Skeletal muscle satellite cell (primary cell): ENCODE results near the genes RERG, STRAP, MGST1 and PIK3C2G.

GRCh38 chr12:14652445-14652708 is 44.0 kb downstream of the GUCY2C start:
- CAGE, long polyA plus RNA: no peak

DNA sequence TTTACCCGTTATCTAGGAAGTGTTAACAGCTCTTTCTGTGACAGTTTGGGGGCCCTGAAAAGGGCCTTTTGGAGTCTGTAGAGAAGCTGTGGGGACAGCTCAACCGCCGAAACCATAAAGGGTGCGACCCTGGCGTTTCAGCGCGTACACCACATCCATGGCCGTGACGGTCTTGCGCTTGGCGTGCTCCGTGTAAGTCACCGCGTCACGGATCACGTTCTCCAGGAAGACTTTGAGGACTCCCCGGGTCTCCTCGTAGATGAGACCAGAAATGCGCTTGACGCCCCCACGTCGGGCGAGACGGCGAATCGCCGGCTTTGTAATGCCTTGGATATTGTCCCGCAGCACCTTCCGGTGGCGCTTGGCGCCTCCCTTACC is 268 bp downstream of the H4C16 start:
- CAGE, long polyA plus RNA: no peak

- CAGE, long polyA plus RNA: no peak
These were observed 25.2 kb upstream of the MGP start for GRCh38 chr12:14910600-14911489.

DNA sequence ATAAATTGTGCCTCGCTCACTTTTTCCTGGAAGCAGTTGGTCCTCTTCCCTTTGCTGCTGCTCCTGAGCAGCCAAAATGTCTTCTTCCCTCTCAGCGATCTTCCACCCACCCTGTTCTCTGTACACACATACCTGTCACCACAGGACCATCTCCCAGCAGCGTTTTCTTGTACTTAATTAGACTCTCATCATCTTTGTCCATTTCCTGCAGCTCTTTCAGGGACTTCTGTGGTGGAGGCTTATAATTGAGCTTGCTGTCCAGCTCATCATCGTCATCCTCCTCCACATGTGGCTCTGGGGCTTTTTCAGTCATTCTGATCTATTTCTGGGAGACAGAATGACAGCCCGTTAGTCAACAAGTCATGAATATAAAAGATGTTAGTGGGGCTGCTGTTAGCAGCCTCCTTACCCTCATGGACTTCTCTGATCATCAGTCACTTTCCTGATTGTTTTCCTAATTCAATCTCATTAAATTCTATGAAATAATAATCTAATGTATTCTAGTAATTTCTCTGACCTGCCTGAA is 10.9 kb downstream of the ARHGDIB start:
- CAGE, long polyA plus RNA: no peak

- CAGE, long polyA plus RNA: no peak
These were observed 63.8 kb downstream of the RERG start for GRCh38 chr12:15157199-15158096.

DNA sequence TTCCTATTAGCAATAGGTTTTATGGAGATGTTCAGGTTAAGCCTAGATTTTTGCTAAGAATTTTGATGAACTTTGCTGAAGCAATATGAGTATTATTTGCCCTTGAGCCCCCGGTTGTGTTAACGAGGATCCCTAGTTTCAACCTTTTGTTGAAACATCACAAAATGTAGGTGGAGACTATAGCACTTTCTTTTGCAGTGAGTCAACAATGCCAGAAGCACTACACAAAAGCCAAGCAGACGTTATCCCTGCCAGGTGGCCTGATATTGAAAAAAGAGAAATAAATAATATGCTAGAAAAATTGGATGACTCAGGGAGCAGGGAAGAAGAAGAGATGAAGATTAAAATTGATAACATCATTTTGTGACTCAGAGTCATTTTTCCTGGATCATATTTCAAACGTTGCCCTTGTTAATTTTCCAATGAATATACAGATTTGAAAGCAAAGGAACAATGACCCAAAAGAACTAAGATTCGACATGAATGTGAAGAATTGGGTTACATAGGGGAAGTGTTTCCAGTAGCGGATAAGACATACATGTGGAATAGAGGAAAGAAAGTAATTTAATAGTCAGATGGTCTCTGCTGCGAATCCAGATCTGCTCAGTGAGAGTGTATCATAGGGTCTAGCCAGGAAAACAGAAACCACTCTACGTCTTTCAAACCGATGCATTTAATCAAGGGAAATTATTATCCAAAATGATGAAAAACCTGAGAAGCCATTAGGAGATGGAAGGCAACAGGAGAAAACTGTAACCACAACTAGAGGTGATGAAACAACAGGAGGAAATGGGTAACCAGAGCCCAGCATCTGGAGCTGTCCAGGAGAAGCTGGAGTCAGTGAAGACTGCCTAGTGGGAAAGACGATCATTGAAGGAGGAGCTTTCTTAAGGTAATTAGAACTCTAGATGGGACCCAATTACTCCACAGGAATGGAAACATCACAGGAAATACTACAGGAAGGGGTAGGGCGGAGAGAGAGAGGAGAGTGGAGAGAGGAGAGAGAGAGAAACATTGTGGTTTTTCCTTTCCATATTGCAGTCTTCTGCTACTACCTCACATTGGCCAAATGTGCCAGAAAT is 57.9 kb downstream of the RERG start:
- CAGE, long polyA plus RNA: no peak

GRCh38 chr12:15220779-15221780 is at the start of gene RERG:
Gene RERG, minus strand, starts transcription at chr12:15221417.
- CAGE, long polyA plus RNA: no peak

- CAGE, long polyA plus RNA: no peak
These were observed 226.9 kb downstream of the EPS8 start for GRCh38 chr12:15562172-15562893.

- CAGE, long polyA plus RNA: no peak
These were observed 170.3 kb downstream of the EPS8 start for GRCh38 chr12:15618982-15619181.

DNA sequence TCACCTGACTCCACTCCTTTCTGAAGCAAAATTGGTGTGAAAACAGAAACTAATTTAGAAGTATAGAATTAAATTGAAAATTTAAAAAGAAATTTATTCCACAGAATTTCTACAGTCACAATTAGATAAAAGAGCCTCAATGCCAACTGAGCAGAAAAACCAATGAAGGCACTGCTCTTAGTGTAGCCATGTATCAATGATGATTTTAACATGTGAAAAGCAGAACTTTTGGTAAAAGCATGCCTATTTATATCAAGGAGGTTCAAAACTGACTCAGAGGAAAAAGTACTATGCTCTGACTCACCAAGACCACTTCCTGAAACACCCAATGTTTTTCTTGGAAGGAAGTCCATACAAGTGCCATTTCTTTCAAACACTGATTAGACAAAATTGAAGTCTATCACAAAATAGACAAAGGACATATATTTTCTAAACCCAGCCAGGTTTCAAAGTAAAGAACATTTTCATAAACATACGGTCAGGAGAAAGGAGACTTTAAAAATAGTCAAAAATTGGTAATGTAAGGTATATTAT is 88.7 kb downstream of the EPS8 start:
- CAGE, long polyA plus RNA: no peak

GRCh38 chr12:15732392-15732992 is 56.7 kb downstream of the EPS8 start:
- CAGE, long polyA plus RNA: no peak

DNA sequence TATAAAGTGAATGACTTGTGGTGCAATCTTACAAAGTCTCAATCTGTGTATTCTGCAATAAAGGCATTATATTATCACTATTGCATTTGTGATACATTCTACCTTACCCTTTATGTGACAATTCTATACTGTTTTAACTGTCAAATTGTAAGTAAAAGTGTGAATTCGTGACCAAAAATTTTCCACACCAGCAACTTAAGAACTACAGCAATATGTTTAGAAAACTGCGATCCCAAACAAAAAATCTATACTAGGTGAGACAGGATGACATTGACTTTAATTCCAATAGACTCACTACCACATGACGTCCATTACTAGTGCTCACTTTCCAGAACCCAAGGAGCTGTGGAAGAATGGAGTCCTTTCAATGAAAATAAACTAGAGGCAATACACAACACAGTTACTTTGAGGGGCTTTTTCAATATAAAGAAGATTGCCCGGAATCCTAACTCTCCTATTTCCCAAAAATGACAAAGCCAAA is 1.5 kb downstream of the EPS8 start:
- CAGE, long polyA plus RNA: no peak

GRCh38 chr12:15882188-15883043 is at the start of gene STRAP:
Gene STRAP, plus strand, starts transcription at chr12:15882387.
- CAGE, long polyA plus RNA: start-site peak on the plus strand at chr12:15882393-15882681, 2,155 and 1,899 reads in 2 replicates

GRCh38 chr12:15883044-15883875 is 1.1 kb downstream of the STRAP start:
- CAGE, long polyA plus RNA: start-site peak on the plus strand at chr12:15883561-15883621, 172 and 130 reads in 2 replicates

- CAGE, long polyA plus RNA: no peak
These were observed 3.6 kb upstream of the SLC15A5 start for GRCh38 chr12:16281032-16281575.

DNA sequence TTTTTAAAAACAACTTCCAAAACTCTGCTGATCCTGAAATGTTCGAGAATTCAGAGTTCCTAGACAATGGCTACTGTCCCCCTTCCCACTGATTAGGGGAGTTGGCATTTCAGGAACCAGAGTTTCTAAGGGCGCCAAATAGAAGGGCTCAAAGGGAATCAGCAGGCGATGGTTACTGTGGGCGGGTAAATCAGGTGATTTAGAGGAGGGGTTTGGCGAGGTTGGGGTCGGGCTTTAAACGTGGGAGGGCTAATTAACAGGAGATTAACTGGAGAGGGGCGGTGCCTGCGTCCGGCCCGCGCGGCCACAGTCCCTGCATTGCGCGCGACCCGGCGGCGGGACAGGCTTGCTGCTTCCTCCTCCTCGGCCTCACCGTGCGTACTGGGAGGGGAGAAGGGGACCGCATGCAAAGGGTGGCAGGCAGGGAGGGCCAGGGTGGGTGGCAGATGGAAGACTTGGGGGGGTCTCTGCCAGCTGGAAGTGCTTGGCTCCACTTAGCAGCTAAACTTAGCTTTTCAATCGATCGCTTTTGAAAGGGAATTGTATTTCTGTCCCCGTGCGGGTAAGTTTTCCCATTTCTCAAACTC is at the start of gene MGST1:
Gene MGST1, plus strand, starts transcription at position 309 of the 587 bp plus-strand sequence.
- CAGE, long polyA plus RNA: start-site peak on the plus strand centred at position 323 of the sequence, 69 bp wide, 4,152 and 2,532 reads in 2 replicates

GRCh38 chr12:16347924-16348303 is 469 bp downstream of the MGST1 start:
- CAGE, long polyA plus RNA: no peak

DNA sequence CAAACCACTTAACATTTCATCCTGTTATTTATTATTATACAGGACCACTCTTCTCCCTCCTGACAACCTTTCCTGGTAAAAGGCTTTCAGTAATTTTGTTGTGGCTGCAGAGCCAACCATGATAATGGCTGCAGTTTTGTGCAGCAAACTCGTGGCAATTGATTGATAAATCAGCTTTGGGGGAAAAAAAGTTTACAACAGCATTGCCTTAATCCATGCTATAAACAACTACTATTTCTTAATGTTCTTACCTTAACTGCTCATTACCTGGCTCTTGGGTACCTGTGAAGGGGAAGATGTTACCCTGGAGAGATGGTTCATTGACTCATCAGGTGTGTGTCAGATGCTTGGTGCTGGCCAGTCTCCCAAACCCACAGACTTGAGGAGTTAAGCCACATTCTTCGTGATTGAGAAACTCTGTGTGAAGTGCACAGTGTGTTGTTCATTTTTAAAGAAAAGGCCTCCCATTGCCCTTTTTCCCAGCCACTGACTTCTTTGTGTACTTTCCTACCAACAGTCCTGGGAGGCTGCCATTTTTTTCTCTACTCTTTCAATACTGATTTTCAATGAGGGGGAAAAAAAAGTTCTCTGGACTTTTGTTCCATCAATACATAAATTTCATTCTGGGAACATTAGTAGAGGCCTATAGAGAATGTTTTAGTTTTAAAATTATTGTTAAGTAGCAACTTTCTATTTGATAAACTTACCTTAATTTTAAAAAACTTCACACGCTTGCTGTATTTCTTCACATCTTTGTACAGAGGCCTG is 3.2 kb downstream of the MGST1 start:
- CAGE, long polyA plus RNA: no peak

DNA sequence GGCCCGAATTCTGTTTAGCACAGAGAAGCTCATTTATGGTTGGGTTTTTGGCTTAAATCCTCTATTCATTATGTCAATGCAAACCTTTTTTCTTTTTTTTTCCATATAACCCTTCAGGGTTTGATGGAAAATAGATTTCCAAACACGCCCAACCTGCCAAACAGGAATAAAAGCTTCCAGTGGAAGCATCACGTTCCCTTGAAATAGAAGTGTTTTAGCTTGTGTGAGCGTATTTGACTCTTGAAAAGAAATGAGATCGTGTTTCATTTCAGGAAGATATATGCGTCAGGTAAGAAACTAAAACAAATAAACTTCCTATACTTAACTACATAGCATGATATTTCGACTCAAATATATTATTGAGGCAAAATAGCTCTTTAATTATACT is at the start of gene PIK3C2G:
Gene PIK3C2G, plus strand, starts transcription at position 230 of the 388 bp plus-strand sequence.
- CAGE, long polyA plus RNA: no peak

DNA sequence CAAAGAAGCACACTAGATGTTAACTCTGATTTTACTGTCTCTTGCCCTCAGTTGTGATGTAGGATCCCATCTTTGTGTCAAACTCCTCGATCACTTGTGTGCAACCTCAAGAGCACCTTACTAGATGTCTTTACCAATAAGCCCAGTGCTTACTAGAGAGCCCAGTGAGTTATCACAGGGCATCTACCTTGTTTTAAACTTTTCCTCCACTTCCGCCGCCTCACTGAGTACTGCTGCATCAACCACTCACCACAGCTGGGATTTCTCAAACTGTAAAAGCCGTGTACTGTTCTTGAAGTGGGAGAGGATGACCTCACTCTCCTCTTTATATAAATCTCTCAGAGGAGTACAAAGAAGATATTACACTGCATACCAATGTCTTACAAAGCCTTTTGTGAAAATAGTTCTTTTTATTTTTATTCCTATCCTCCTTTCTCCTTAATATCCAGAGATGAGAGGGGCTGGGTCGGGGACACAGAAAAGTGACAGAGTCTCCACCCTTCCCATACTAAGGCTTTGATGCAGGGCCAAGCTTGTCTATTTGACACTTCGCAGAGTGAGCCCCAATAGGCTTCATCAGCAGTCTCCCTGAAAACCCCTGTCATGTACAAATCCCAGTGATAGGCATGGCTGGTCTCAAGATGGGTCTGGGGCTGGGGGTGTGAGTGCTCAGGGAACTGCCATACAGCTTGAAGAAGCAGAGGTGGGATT is 94.1 kb downstream of the PLCZ1 start:
- CAGE, long polyA plus RNA: no peak